Trachea (tissue), 1 donor: ENCODE data around the genes TCF7L1, ELMOD3 and TMEM150A.

DNA sequence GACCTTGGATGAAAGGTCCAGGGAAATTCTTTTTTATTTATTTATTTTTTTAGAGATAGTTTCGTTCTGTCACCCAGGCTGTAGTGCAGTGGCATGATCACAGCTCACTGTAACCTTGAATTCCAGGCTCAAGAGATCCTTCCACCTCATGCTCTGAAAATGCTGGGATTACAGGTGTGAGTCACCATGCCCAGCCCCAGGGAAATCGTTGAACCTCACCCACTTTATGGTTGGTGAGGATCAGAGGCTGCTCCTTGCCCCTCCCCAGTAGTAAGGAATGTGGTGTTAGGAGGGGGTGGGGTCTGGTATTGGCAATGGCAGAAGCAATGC lies 162.0 kb downstream of the SUCLG1 start:
- PRO-cap, result no peak

GRCh38 chr2:84527190-84527659 lies 10.9 kb downstream of the DNAH6 start:
- PRO-cap, result no peak

DNA sequence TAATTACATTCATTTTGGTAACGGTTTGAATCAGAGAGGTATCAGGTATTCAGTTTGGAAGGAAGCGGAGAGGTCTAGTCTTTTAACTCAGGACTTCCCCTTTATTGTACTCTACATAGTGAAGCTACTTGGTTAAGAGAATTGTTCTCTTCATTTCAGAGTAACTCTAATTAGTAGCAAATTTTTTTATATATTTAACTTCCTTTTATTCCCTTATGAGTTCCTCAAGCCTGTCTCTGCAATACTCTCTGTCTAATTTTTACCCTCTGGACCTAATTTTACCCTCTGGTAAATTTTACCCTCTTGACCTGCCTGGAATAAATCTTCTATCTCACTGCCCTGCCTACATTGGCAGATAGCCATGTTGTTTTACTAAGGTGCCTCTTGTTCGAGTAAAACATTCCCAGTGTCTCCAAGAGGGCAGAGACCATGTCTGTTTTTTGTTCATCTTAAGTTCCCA lies 170.6 kb downstream of the DNAH6 start:
- PRO-cap, result no peak

- PRO-cap, result no peak
Observed at GRCh38 chr2:84823984-84824393, 56.9 kb downstream of the TRABD2A start.

GRCh38 chr2:85049287-85049895 lies 78.4 kb downstream of the KCMF1 start:
- PRO-cap, result no peak

- PRO-cap, result bidirectional peak, plus-strand start at chr2:85133414, minus-strand start at chr2:85133238; unidirectional peak, minus-strand start at chr2:85134000
Observed at GRCh38 chr2:85133186-85134246, at the start of gene TCF7L1. TCF7L1 (plus strand) TSS chr2:85133392.

DNA sequence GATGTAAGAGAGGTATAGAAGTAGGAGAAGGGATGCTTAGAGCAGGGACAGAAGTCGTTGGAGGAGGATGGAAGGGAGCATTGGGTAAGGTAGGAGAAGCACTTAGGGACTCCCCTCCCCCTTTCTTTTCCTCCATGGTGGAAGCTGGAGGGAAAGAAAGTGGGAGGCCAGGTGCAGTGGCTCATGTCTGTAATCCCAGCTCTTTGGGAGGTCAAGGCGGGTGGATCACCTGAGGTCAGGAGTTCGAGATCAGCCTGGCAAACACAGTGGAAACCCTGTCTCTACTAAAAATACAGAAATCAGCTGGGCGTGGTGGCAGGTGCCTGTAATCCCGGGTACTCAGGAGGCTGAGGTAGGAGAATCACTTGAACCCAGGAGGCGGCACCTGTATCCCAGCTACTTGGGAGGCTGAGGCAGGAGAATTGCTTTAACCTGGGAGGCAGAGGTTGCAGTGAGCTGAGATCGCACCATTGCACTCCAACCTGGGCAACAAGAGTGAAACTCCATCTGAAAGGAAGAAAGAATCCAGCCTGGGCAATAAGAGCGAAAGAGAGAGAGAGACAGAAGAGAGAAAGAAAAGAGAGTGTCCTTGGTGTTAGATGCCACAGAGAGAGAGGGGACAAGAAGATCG lies 7.3 kb downstream of the TCF7L1 start:
- PRO-cap, result no peak

DNA sequence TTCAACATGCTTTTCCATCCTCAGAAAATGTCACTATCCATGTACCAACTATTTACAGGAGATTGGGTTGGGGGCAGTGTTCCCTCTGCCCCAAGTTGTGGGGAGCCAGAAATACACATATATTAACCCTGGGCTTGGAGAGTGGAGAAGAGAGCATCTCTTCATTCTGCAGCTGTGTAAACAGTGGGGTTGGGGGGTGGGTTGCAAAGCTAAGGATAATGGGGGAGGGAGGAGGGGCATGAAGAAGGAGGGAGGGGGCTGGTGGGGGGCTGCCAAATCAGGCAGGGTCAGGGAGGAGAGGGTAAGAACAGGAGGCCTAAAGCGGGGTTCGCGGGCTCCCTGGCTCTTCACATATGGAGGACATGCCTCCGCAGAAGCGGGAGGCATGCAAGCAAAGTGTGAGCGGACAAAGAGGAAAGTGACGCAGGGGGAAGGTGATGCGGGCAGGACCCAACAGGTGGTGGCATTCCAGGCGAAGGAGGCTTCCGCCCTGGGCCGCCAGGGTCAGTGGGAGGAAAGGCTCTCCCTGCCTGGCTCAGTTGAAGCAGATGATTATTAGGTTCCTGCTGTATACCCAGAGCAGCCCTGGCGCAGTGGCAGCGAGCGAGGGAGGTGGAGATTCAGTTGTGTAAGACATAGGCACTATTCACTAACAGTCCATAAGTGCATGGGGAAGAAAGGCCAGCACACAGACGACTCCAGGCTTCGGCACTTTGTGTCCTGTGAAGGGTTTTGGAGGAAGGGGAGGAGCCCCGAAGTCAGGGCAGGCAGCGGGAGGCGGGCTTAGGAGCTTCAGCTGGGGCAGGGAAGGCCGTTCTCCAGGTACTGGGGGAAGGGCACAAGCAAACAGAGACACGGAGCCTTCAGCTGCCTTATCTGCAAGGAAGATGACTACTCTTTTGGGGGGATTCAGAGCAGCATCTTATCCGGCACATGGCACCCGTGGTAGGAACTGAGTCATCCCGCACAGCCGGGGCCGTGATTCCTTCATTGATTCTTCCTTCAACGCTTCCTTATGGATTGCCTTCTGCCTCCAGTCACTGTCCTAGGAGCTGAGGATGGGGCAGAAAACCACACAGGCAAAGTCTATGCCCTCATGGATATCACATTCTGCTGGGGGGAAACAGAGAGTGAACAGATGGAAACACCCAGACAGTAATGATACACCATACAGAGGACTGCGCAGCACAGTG lies 89.9 kb downstream of the TGOLN2 start:
- PRO-cap, result no peak

- PRO-cap, result no peak
Observed at GRCh38 chr2:85323447-85324154, 4.2 kb downstream of the TGOLN2 start.

DNA sequence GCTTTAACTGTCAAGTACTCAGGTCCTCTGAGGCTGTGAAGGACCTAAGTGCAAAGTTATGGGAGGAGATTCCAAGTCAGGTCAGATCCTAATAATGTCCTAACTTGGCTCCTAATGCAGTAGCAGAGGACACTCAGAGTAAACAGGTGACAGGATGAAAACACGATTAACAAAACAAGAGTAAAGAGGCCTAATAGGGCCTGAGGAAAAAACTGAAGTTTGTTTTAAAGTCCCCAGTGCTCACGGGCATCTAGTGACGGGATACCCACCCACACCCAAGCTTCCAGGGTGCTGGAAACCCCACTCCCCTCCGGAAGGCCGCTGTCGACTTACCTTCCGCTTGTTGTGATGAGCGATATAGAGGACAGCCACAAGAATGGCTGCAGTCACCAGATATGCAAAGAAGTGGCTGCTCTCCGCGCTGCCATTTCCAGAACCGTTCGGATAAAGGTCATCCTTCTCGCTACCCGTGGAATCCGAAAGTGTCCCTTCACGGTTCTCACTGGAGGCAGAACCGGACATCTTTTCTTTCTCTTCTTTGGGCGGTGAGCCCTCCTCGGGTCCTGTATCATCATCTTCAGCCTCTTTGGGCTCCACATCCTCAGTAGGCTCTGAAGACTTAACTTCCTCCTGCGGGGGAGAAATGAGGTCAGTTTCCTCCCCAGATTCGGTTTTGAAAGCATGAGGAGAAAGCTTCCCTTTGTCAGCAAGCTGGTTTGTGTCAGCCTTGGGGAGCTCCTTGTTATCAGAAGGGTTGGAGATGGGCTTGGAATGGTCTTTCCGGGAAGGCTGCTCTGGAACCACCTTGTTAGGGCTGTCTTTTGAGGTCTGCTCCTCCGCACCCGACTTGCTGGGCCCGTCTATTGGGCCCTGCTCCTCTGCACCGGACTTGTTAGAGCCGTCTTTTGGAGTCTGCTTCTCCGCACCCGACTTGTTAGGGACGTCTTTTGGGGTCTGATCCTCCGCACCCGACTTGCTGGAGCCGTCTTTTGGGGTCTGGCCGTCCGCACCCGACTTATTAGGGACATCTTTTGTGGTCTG lies 1.3 kb downstream of the TGOLN2 start:
- PRO-cap, result no peak

DNA sequence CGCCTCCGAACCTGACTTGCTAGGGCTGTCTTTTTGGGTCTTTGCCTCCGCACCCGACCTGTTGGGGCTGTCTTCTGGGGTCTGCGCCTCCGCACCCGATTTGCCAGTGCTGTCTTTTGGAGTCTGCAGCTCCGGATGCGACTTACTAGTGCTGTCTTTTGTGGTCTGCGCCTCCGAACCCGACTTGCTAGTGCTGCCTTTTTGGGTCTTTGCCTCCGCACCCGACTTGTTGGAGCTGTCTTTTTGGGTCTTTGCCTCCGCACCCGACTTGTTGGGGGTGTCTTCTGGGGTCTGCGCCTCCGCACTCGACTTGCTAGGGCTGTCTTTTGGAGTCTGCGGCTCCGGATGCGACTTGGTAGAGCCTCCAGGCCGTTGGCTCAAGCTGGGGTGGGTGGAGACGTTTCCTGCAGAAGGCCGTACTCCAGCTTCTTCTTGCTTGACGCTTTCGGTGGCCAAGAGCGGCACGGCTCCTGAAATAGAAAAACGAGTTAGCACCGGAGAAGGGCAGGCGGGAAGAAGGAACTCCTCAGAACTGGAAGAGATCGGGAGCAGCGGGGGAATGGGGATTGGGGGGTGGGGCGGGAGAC lies 480 bp downstream of the TGOLN2 start:
- PRO-cap, result no peak

DNA sequence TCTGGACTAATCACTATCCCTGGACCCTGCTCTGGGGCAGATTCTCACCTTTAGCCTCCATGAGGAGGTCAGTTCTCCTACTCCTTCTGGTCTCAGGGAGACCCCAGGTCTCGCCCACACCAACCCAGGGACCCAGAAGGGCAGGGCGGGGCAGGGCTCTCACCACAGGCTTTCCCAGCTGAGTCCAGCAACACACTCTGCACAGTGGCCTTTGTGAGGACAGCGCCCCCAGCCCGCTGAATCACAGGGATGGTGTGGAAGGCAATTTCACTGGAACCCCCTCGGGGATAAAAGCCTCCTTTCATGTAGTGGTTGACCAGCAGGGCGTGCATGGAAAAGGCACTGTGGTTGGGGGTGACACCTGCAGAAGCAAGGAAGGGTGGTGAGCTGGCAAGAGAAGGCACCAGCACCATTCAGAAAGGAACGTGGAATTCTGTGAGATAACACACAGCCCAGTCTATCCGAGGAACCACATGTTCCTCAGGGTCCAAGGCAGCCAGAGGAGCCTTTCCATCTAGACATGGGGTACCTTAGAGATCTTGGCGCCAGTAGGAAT lies 5.0 kb downstream of the RETSAT start:
- PRO-cap, result no peak

GRCh38 chr2:85354312-85355313 lies at the start of gene ELMOD3:
ELMOD3 (plus strand) TSS chr2:85354769.
- PRO-cap, result bidirectional peak, plus-strand start at chr2:85354775, minus-strand start at chr2:85354532

DNA sequence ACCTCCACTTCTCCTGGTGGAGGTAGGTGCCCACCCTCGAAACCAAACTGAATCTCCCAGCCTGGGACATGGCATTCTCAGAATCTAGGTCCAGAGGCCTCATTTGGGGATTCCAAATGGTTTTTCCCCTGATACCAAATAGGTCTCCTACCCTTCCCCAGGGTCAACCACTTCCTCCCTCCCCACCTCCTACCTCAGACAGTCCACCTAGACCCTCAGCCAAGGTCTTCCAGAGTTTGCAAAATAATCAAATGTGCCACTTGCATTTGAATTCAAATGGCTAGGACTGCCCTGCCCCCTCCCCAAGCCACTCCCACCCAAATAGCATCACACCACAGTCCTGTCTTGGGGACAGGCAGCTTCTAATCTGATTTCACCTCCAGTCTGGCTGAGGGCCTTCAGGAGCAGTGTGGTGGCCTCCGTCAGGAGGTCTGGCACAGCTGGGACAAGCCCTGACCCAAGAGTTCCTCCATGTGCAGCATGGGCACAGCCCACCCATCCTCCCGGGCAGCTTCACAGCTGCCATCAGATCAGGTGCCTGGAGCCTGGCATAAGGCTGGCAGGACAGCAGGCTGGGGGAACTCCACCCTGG lies 497 bp downstream of the CAPG start:
- PRO-cap, result no peak

GRCh38 chr2:85412588-85413460 lies 2.7 kb upstream of the CAPG start:
- PRO-cap, result no peak

GRCh38 chr2:85457988-85458644 lies 39.6 kb downstream of the SH2D6 start:
- PRO-cap, result no peak

DNA sequence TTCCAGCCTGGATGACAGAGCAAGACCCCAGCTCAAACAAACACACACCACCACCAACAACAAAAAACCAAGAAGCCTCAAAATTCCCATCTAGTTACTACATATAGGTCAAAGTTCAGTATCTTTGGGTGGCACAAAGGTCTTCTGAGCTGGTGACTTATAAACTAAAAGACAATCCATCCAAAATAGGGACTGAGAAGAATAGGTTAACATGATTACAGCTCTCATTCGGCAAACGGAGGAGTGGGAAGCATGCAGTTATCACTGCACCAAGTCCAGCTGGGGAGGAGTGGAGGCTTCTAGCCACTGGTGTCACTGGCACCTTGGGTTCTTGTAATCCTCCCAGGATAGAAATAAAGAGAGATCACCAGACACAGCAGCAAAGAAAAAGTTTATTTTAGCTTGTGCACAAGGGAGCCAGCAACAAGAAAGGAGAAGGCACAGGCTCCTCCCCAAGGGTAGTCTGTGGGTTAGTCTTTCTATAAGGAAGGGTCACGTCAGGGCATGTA lies 57.5 kb downstream of the SH2D6 start:
- PRO-cap, result no peak

- PRO-cap, result no peak
Observed at GRCh38 chr2:85542547-85543084, 3.6 kb downstream of the MAT2A start.

GRCh38 chr2:85561080-85561369 lies 268 bp downstream of the GGCX start:
- PRO-cap, result no peak

GRCh38 chr2:85602076-85603268 lies at the start of gene TMEM150A:
TMEM150A (minus strand) TSS chr2:85602698.
- PRO-cap, result bidirectional peak, plus-strand start at chr2:85602421, minus-strand start at chr2:85602394; bidirectional peak, plus-strand start at chr2:85602861, minus-strand start at chr2:85602669